ENCODE results near the genes S100P and CCDC96.

DNA sequence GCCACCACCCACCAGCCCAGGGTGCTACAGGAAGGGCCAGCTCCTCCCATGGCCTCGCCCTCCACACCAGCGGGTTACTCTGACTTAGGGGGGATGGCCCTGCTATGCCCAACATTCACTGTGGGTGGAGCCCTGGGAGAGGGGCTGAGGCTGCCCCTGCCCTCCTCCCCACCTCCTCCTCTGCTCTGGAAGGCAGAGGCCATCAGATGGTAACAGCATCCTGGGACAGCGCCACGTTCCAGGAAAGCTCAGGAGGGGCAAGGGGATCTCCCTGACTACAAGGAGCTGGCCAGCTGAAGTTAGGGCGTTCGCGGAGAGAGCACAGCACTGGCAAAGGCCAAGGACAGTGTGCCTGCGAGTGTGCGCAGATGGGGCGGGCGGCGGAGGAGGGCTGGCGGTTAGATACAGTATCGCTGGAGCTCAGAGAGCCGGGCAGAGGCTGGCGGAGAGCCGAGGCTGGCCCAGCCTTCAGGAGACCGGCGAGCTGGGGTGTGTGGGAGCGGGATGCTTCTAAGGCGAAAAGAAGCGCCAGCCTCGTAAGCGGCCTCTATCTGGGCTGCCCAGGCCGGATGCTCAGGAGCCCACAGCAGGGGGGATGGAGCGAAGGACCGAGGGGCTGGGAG lies 1.4 kb downstream of the JAKMIP1 start:
- PRO-cap, result no peak

DNA sequence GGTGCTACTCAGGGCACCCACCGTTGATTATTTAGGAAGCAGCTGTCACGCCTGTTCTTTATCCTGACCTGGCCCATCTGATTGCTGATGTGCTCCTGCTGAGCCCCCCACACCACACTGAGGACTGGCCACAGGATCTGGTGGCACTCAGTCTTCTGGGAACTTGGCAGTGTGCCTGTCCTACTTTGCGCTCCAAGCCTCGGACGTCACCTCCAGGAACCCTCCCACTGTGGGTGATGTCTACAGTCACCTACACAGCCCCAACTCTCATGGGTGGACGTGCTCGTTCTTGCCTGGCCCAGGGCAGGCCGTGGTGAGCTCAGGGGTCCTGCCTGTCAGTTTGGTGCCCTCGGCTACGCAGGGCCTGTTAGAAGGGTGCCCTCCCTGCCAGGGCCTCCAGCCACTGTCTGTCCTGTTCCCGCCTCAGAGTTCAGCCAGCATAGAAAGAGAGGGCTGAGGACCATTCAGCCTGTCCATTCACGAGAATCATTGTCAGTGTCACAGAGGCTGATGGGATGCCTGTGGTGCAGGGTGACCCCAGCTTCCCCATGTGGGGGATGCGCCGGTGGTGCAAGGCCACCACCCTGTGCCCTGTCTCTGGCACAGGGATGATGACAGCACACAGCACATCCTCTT lies 12.2 kb downstream of the WFS1 start:
- PRO-cap, result bidirectional peak, plus-strand start at position 263 of the sequence, minus-strand start at position 119 of the sequence

- PRO-cap, result no peak
Measured at GRCh38 chr4:6324618-6325586, 55.3 kb downstream of the WFS1 start.

DNA sequence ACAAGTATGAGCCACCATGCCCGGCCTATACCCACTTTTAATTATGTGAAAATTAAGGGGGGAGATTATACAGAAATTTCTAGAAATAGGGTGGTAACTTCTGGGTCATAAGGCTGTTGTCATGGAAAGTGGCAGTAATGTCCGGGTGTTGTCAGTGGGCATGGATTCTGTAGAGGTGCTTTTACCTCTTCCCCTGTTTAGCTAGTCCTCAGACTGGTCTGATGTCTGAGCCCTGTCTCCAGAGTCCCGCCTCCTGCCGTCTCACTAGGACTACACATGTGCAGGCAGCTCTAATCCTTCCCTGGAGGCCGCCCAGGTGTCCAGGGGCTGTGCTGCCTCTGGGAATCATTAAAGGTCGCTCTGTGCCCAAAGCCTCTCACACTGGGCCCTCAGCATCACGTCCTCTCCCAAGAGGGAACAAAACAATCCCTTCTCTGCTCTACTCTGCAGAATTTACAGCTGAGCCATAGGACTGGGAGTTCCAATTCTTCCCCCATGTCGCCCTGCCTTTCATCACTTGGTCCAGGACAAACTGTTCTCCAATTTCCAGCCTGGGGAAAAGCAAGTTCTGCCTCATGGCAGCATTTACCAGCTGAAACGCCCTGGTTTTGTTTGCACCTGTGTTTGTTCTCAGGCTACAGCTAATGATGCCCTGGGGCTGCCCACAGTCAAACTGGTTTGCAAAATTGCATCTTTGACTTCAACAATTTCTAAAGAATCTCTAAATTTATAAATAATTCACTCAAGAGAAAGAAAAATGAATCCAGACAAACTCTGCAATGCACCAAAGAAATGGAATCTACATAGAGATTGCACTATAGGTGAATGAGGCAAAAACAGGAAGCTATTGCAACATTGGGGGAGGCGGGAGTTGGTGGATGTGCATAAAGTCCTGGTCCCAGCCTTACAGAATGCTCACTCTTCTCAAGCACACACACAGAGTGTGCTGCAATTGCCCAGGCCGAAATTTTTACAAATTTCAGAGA lies 7.3 kb upstream of the MRFAP1 start:
- PRO-cap, result no peak

DNA sequence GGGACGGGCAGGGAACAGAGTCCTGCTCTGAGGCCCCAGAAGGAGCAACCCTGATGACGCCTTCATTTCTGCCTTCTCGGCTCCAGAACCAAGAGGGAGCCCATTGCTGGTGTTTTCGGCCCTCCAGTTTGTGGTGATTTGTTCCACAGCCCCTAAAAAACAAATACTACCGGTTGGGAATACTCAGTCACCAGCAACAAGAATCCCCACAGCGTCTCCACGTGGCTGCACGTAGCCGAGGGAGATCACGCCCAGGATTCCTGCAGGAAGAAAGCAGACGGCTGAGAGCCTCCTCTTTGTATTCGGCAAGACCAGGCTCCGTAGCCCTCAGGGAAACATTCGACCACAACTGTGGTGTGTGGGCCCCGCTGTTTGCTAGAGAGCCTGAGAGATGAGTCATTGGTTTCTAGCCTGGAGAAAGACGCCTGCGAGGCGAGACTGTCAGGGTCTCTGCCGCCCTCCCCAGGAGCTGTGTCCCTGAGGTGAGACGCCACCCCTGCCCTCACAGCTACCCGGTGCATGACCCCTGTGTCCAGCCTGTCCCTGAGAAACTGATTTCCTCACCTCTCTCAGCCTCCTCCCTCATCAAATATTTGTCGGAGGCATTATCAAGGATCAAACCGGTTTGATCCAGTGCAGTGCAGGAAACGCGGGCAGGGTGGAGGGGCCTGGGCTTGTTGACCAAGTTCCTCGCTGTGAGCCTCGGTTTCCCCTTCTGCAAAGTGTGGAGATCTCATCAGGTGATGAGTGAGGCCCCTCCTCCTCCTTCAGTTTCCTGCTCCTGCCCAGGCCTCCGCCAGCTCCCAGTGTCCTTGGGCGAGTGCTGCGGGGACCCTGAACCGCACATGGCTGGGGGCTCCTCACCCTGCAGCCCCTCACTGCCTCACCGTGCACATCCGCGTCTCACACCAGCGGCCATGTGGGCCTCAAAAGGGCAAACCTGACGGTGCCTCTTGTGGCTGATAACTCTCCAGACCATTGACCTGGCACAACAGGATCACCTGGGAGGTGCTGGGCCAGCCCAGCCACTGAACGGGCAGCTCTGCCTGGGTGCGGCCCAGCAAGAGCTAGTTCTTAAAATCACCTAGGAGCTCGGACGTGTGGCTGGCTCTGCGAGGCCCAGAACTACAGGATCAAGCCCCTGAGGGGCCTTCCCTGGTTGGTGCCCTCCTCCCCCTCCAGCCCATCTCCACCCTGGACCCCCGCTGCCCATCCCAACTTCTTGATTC lies 4.5 kb upstream of the S100P start:
- PRO-cap, result no peak

- PRO-cap, result bidirectional peak, plus-strand start at chr4:6693880, minus-strand start at chr4:6693671
Measured at GRCh38 chr4:6693184-6694342, at the start of gene S100P. S100P (plus strand) TSS chr4:6693878.

GRCh38 chr4:6726836-6727855 lies 11.2 kb downstream of the BLOC1S4 start:
- PRO-cap, result no peak

GRCh38 chr4:6733114-6734035 lies 17.4 kb downstream of the BLOC1S4 start:
- PRO-cap, result no peak

GRCh38 chr4:6751367-6752141 lies 31.0 kb upstream of the KIAA0232 start:
- PRO-cap, result no peak

DNA sequence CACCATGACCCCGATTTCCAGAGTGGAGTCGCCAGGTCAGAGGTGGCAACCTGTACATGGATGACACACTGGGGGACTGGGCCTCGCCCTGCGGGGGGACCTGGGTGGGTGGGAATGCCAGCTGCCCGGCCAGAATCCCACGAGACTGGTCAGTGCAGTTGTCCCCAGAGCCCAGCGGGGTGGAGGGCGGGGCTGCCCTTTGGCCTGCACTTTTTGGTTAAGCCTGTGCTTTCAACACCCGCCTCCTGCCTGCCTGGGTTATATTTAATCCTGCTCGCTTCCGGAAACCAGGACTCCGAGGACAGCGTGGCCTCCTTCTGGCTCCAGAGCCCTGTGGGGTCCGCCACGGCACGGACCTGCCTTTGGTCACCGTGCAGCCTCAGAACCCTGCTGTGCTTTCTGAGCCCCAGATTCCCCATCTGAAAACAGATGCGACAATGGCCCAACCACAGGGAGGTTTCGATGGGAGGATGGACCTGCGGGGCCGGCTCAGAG lies 29.5 kb upstream of the KIAA0232 start:
- PRO-cap, result no peak

- PRO-cap, result no peak
Measured at GRCh38 chr4:6908124-6908830, 1.3 kb upstream of the TBC1D14 start.

GRCh38 chr4:6916294-6917122 lies 6.9 kb downstream of the TBC1D14 start:
- PRO-cap, result unidirectional peak, plus-strand start at chr4:6916909

DNA sequence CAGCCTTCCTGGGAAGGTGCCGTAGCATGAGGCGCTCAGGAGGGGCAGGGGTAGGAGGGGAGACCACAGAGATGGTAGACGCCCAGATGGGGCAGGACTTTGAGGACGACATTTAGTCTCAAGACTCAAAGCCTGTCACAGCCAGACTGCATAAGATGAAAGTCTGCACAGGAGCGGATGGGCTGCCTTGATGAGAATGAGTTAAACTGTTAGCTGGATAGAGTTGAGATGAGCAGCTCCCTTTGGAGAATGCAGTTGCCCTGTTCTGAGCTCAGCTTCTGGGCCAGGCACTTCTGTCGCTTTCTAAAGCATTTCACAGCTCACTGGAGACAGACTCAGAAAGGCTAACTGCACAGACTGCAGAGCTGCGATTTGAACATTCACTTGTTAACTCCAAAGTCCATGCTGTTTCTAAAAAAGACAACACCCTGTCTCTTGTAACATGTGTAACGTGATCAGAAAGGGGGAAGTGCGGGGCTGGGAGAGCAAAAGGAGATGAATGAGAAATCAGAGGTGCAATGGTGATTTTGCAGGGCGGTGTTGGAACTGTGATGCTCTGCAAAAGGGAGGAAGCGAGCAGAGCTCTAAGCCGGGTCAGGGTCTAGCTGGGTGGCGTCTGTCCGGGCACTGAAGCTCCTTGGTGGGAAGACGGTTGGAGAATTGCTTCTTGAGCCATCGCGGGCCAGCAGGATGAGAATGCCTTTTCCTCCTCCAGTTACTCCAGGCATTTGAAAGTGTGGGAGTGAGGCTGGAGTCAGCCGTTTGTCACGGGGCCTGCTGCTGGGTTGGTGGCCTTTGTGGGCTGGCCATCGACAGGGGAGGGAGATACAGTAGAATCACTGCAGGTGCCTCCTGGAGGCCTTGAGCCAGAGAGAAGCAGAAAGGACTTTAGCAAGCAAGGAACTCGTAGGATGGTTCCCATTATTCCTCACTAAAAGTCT lies 20.2 kb downstream of the TBC1D14 start:
- PRO-cap, result no peak

GRCh38 chr4:6953716-6954394 lies 44.2 kb downstream of the TBC1D14 start:
- PRO-cap, result unidirectional peak, minus-strand start at chr4:6954044

DNA sequence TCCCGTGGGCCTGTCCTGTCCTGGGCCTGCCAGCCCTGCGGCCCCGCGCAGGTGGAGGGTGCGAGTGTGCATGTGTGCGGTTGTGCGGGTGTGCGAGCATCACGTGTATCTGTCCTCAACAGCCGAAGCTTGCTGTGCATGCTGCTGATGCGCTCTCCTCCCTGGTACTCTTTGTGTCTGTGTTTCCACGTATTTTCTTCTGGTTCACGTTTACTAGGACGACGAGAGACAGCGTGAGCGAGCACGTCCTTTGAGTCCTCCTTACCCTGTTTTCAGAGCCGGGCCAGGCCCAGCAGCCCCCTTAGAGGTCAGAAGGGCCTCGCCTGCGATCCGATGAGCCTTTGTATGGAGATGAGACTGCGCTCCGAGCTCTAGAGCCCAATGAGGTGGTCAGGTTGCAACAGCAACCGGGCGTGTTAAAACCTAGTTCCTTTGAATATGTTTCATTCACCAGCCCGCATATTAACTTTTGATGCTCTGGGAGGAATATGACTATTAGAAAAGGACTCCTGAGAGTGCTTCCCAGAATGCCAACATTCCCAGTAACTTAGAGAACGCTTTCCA lies 55.3 kb downstream of the CCDC96 start:
- PRO-cap, result no peak

DNA sequence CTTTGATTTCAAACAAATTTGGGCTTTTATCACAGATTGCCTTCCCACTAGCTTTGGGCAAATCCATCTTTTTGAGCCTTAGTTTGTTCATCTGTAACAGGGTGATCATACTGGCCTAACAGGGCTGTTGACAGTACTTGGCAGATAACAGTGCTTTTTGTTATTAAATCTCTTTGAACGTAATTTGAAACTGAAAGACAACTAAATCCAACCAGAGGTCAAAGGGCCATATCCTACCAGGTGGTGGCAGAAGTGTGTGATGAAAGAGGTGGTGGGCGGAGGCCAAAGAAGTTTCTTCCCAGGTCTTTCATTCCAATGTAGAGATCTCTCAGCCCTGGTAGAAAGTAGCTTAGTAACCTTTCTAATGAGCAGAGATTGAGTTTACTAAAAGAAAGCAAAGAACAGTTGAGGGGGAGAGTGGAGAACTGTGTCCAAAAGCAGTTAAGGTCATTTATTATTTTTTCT lies 34.8 kb downstream of the CCDC96 start:
- PRO-cap, result no peak

GRCh38 chr4:7042208-7043148 lies at the start of gene CCDC96:
CCDC96 (minus strand) TSS chr4:7043001.
- PRO-cap, result bidirectional peak, plus-strand start at chr4:7043324, minus-strand start at chr4:7043064

DNA sequence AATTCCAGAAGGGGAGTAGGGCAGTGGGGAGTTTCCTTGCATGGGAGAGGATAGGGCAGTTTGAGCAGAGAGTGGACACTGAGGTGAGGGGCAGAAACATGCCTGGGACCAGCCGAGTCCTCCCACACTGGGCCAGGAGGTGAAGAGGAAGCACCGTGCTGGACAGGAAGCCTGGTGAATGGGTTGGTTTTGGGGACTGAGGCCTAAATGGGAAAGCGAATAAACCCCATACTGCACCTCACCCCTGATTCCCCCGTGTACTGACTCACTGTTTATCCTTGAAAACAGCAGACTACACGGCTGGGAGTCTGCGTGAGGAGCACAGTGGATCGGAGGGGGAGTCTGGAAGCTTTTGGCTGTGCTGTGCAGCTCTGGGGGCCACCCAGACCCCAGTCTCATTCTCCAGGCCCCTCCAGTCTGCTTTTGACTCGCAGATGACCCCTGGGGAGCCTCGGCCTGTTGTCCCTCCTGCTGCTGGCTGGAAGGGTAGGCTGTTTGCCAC lies 90.1 kb downstream of the PSAPL1 start:
- PRO-cap, result no peak

DNA sequence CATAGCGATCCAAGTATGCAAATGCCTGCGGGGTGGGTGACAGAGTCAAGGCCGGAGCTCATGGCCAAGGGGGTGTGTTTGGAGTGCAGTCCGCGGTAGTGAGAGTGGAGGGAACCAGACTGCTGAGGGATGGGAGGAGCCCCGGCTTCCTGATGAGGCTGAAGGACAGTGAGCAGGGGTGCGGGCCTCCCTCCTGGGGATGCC lies 45.1 kb downstream of the PSAPL1 start:
- PRO-cap, result no peak

DNA sequence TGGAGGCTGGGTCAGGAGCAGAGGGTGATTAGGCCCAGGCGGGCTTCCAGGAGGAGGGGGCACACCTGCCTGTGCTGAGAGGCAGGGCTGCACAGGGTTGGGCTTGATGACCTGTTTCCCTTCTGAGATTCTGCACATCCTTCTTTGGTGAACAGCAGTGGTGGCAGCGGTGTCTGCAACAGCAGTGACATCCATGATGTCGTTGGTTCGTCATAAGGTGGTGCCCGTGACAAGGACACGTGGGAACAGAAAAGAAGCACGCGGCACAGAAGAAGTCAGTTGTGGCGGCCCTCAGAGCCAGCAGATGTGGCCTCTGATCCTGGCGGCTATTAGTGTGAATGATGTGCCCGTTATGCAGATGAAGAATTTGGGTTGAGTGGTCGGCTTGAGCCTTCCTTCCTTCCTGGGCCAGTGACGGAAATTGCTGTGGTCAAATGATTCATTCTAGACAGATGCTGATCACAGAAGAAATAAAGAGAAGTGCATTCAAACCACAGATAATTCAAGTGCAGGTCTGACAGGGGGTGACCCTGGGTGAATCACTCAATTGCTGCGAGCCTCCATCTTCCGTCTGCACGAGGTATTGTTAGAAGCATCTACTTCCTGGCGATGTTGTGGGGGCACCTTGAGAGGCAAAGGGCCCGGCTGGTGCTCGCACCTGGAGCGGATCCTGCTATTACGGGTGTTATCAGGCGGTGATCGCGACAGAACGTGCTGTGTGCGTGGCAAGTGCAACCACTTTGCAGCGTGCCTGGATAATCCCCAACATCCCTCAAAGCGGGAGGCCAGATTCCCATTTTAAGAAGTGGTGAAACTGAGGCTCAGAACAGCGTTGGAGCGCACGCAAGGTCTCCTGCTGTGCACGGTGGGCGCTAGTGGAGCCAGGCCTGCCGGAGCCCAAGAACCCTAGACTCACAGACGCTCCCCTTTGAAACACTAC lies 215.2 kb upstream of the PSAPL1 start:
- PRO-cap, result no peak

All from trachea (tissue), 1 donor.